Gastrocnemius medialis (tissue), 3 donors: ENCODE measurements around a stretch of chr17.

GRCh38 chr17:82571459-82572190, 52.1 kb downstream of the FOXK2 start:
- PRO-cap: no peak
- RAMPAGE, long total RNA, 3 experiments: no peak in any of the 3 experiments

- PRO-cap: no peak
- RAMPAGE, long total RNA, 3 experiments: no peak in any of the 3 experiments
These were observed 46.9 kb downstream of the WDR45B start for GRCh38 chr17:82601112-82601951.

GRCh38 chr17:82654746-82656076, 7.0 kb upstream of the WDR45B start:
- PRO-cap: no peak
- RAMPAGE, long total RNA, 3 experiments: no peak in any of the 3 experiments

DNA sequence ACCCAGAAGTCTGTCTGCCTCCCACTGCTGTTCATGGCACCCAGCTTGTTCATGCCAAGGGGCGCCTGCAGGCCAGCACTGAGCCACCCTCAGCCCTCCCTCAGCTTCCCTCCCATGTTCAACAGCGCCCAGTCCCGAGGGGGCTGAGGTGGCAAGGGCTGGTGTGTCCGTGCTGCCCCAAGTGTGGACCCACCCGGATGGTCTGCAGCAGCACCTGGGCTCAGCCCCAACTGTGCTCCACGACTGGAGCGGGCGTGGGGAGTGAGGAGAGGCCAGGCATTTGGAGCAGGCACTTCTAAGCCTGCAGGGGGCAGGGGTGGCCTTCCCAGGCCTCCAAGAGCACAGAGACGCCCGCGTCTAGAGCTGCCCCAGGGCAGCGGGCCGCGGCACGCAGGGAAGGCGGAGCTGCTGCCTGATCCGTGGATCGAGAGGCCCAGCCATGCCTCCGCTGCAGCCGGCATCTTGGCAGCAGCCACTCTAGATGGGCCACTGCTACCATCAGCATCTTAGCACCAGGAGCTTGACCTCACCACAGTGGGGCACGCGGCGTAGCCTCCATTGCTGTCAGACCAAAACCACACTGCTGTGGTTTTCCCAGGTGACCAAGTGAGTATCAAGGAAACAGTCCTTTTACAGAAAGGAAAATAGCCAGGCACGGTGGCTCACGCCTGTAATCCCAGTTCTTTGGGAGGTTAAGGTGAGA, 20.3 kb upstream of the WDR45B start:
- PRO-cap: no peak
- RAMPAGE, long total RNA, 3 experiments: no peak in any of the 3 experiments

GRCh38 chr17:82698789-82699223, 308 bp upstream of the RAB40B start:
- PRO-cap: bidirectional peak, plus-strand start at chr17:82699033, minus-strand start at chr17:82698694
- RAMPAGE, long total RNA, 3 experiments: no peak in any of the 3 experiments

GRCh38 chr17:82702410-82702941, 4.0 kb upstream of the RAB40B start:
- PRO-cap: no peak
- RAMPAGE, long total RNA, 3 experiments: no peak in any of the 3 experiments

GRCh38 chr17:82752401-82752937, 604 bp downstream of the TBCD start:
- PRO-cap: no peak
- RAMPAGE, long total RNA, 3 experiments: no peak in any of the 3 experiments

DNA sequence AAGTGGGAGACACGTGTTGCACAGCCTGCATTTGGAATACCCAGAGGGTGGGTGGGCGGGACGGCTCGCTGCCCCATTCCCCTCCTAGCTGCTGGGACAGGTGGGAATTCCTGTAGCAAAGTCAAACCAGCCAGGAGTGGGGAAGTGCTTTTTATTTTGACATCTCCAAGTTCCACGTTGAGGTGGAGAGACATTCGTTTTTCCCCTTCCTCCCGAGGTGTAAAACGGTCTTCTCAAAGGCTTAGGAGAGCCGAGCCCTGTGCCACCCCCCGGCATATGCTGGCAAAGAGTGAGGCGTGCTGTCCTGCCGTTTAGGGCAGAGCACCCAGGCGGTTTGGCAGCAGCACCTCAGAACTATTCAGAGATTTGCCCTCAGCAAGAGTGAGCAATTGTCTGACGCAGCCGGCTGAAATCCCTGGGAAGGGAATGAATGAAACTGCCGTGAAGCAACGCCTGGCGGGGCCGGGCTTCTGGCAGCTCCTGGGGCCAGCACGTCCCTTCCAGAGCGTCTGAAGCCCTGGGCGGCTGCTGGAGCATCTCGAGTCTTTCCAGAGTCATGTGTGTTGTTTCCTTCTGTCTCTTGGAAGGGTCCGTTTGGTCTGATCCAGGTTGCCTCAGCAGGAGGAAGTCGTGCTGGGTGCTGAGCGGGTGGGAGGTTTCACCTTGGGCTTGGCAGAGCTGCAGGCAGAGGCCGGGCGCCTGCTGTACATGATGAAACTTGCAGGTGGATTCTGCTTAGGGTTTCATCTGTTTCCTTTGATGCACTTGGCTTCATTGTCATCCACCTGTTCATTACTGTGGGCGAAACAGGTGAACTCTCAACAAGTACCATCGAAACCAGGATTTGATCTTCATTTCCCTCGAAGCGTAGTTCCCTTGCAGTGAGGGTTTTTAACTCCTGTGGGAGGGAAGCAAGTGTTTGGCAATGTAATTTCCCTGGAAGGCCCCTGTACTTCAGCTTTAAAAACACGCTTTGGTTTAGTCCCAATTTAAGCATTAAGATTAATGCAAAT, 35.3 kb downstream of the TBCD start:
- PRO-cap: bidirectional peak, plus-strand start at position 687 of the sequence, minus-strand start at position 336 of the sequence; unidirectional peak, plus-strand start at position 792 of the sequence
- RAMPAGE, long total RNA, 3 experiments: no peak in any of the 3 experiments

GRCh38 chr17:82789326-82789676, 37.4 kb downstream of the TBCD start:
- PRO-cap: no peak
- RAMPAGE, long total RNA, 3 experiments: no peak in any of the 3 experiments

- PRO-cap: no peak
- RAMPAGE, long total RNA, 3 experiments: no peak in any of the 3 experiments
These were observed 24.6 kb downstream of the ZNF750 start for GRCh38 chr17:82815101-82815806.

DNA sequence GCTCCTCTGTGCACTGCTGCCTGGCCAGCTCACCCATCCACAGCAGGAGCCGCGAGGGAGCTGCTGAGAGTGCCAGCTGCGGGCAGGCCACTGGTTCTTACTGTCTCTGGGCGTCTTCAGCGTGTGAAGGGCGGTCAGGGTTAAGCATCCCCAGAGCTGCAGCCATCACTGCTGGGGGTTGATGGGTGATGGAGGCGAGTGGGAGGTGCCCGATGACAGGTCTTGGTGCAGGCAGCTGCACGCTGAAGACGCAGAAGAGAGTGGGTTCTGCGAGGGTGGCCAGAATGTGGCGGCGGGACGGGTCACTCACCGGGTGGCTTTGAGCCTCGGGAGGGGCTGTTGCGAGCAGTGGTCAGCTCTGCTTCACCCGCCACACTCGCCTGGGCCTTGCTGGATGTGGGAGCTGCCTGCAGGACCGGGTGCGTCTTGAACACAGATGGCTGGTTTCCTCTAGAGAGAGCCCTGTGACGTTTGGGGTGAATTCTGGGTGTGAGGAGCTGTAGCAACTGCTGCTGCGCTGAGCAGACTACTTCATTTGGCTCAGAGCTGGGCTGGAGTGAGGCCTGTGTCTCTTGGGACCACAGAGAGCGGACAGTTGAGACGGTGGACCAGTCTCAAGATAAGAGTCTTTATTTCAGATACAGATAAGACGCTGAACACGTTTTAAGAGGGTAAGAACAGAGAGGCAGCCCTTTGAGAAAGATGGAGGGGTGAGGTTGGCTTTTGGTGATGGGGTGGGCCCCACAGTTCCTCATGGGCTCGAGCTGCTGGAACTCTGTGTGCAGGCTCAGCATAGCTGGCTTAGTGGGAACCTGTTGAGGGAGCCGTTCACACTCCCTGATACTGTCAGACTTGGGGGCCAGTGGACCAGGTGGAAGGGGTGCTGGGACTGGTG, 44.7 kb upstream of the ZNF750 start:
- PRO-cap: no peak
- RAMPAGE, long total RNA, 3 experiments: no peak in any of the 3 experiments

DNA sequence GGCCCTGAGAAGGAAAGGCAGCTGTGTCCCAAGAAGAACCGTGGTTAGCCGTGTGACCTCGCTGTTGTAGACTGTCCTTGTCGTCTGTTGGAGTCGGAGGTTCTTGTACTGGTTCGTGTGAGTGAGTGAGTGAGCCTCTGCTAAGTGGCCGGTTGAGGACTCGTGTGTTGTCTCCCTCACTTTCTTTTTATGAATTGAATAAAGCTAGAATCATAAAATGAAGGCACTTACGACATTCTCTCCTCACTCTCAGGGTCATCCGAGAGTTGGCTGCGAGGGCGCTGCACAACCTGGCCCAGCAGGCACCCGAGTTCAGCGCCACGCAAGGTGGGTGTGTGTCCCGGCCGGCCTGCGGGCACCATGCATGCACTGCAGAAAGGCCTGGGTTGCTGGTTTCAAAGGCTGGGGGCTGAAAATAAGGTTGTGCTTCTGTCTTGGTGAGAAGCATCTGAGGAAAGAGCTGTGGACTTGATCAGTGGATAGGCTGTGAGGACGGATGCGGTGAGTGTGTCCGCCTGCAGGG, 63.4 kb upstream of the ZNF750 start:
- PRO-cap: no peak
- RAMPAGE, long total RNA, 3 experiments: no peak in any of the 3 experiments

DNA sequence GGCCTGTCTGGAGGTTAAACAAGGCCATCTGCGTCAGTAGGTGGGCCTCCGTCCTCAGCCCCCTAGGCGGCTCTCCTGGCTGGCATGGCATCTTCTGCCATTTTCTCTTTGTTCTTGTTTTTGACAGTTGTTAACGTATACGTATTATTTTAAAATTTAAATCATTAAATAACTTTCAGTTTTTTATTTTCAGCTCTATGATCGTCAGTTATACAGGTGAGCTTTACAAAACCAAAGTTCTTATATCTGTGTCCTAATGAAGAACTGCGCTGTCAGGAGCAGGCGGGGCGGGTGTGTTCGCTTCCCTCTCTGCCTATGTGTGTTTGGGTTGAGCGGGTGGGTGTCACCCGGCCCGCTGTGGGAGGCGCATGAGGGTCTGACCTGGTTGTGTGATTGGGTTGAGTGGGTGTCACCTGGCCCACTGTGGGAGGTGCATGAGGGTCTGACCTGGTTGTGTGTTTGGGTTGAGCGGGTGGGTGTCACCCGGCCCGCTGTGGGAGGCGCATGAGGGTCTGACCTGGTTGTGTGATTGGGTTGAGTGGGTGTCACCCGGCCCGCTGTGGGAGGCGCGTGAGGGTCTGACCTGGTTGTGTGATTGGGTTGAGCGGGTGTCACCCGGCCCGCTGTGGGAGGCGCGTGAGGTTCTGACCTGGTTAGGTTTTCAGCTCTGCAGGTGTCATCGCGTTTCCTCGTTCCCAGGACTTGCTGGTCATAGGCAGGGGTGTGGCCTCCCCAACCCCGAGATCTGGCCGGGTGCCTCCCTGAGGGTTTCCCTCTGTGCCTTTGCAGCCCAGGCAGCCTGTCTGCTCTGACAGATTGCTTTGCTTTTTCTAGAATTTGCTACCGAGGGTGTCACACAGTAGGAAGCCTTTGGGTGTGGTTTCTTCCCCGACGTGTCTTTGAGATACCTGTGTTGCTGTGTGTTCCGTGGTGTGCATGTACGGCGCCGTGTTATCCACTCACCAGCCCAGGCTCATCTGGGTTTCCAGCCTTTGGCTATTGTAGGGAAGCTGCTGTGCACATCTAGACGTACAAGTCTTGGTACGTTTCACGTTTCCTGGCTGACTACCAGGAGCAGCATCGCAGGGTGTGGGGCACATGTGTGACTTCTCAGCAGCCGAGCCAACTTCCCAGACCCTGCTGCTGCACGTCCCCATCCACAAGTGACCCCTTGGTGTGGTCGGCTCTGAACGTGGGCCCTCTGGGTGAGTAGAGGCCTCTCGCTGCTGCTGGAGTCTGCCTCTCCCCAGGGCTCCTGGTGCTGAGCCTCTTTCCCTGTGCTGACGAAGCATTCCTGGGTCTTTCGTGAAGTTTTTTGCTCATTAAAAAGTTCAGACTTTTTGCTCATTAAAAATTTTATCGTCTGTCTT, 69.8 kb upstream of the ZNF750 start:
- PRO-cap: no peak
- RAMPAGE, long total RNA, 3 experiments: no peak in any of the 3 experiments

- PRO-cap: no peak
- RAMPAGE, long total RNA, 3 experiments: no peak in any of the 3 experiments
These were observed 38.8 kb downstream of the B3GNTL1 start for GRCh38 chr17:83012778-83013099.

DNA sequence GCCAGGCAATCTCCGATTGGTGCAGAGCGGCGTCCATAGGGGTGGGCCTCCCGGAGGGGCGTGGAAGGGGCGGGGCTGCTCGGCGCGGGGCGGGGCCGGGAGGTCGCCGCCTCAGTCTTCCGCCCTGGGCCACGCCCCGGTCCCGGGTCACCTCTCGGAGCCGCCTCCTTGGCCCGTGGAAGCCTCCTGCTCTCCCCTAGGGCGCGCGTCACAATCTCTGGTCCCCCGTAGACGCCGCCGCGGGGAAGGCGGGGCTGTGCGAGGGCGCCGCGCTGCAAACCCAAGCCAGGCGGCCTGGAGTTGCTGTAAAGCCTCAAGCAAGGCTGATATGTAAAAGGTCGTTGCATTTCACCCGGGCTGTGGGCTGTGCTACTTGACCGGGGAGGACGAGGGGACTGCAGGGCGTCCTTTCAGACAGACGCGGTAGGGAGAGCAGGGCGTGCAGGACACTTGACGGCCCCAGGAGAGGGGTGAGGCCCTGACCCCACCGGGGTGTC, 330 bp upstream of the B3GNTL1 start:
- PRO-cap: bidirectional peak, plus-strand start at position 228 of the sequence, minus-strand start outside the sequence
- RAMPAGE, long total RNA, 3 experiments: no peak in any of the 3 experiments

DNA sequence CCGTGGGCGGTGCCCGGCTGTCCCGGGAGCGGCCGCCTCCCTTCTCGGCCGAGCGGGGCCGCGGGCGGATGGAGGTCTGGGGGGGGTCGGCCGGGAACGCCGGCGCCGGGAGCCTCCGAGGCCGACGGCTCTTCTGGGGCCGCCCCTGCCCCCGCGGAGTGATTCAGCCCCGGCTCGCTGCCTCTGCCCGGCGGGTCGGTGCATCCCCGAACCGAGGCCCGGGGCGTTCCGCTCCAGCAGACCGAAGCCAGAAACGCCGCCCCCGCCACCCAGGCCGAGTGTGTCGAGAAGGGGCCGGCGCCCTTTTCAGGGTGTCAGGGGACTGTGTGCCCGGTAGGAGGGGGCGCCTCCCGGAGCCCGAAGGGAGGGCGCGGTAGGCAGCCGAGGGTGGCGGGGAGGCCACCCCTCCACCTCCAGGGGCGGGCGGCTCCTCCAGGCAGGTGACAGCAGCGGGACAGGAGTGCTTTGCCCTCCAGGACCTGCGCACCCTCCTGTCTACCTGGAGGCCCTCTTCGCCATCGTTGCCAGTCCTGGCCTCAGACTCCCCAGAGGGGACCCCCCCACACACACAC, 1.8 kb downstream of the METRNL start:
- PRO-cap: no peak
- RAMPAGE, long total RNA, 3 experiments: no peak in any of the 3 experiments

DNA sequence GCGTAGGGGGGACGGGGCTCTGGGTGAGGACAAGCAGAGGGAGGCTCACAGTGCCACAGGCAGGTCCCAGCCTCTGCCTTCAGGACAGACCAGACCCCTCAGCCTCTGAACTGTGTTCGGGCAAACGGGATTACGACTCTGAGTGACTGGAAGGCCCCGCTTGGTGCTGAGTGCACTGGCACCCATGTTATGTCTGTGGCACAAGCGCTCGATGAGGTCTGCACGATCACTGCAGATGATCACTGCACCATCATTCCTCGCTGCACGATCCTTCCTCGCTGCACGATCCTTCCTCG, 29.1 kb downstream of the METRNL start:
- PRO-cap: no peak
- RAMPAGE, long total RNA, 3 experiments: no peak in any of the 3 experiments

DNA sequence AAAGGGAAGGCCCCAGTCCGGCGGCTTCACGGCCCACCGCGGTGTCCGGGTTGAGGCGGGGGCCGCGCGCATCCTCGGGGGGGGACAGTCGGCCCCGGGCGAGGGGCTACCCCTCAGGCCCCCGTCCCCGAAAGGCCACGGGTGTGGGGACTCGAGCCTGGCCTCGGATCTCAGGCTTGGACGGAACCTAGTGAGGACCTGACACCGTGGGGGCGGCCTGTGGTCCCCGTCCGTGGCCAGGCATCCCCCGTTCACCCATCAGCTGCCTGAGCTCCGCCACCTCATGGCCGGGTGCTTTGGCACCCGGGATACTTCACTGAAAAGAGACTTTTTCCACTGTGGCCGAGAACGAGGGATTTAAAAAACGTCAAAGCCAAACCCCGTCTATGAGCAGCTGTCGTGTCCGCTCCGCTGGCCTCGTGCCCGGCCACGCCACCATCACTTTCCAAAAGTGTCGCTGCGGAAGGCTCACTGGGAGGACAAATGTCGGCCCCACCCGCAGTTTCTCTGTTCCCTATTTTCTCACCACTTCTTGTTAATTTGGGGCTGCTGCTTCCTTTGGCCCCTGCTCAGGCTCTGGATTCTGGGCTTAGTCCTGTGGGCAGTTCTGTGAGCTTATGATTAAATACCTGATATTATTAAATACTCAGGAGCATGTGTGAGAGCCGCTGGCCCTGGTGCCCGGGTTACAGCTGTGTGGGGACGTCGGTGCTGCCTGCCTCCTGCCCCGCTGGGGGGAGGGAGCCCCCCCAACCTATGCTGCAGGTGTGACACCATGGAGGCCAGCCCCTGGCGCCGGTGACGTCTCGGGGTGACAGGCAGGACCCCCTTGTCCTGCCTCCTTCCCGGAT, 73.8 kb downstream of the METRNL start:
- PRO-cap: no peak
- RAMPAGE, long total RNA, 3 experiments: no peak in any of the 3 experiments

- PRO-cap: unidirectional peak, minus-strand start at chr17:83155546
- RAMPAGE, long total RNA, 3 experiments: no peak in any of the 3 experiments
These were observed 75.9 kb downstream of the METRNL start for GRCh38 chr17:83155023-83156086.

DNA sequence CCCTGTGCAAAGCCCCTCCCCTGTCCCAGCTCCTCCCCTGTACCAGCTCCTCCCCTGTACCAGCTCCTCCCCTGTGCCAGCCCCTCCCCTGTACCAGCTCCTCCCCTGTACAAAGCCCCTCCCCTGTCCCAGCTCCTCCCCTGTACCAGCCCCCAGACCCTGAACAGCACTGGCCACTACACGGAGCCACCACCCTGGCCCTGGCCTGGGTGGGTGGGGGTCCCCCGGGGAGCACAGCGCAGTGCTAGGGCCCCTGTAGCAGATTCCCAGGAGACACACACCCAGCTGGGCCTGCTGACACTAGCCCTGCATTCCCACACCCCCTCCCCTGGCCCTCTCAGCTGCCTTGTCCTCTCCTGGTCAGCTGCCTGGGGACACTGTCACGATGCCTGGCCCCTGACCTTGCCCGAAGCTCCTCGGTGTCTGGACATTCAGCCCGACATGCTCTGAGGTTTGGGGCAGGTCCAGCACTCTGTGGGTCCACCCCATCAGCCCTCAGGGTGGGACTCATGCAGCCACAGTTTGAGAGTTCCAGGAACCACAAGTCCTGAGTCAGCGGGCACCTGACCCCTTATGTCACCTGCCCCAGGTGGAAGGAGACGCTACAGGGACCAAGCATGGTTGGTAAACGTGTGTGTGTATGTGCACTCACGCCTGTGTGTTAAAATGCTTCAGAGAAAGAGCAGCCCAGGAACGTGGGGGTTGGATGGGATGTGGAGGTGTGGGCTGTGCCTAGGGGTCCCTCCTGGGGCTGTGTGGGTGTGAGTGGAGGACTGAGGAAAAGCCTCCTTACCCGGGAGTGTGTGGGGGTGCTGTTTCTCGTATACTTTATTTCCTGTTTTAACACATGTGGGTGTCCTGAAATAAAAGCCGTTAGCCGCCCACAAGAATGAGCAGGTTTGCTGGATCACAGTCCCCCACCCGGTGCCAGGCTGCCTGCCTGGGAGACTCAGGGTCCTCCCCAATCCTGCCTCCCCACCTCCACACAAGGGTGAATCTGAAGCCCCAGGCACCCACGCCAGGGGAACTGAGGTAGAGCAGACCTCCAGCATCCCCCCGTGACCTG, 114.3 kb downstream of the METRNL start:
- PRO-cap: unidirectional peak, plus-strand start at position 162 of the sequence
- RAMPAGE, long total RNA, 3 experiments: no peak in any of the 3 experiments